Myometrial cell (primary cell): ENCODE results near the gene ATP9B.

DNA sequence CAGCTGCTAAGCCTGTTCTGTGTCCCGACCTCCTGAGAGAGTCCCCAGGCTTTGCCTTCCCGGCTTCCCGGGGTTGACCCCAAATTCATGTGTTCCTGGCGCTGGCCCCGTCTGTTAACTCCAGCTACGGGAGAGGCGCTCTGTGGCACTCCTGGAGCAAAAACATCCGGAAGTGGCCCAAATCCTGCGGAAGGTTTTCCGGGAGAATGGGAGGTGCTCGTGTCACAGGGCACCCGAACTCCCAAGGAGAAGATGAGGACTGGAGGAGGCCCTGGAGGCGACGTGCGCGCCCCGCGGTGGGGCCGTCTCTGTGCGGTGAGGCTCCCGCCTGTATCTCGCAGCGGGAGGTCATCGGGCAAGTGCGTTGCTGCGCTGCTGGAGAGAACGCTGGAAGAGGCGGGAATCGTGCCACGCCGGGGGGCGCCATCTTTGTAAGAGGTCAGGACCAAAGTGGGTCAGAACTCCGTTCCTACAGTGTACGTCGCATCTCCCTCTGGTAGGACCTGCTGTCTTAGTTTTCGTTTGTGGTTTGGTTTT lies 21.7 kb upstream of the ATP9B start:
- RAMPAGE, long total RNA: no peak

GRCh38 chr18:79068924-79070030 lies at the start of gene ATP9B:
Gene ATP9B (plus strand): TSS chr18:79069394.
- RAMPAGE, long total RNA: start-site peak on the plus strand at chr18:79069387-79069413, 49 and 46 reads in 2 replicates

DNA sequence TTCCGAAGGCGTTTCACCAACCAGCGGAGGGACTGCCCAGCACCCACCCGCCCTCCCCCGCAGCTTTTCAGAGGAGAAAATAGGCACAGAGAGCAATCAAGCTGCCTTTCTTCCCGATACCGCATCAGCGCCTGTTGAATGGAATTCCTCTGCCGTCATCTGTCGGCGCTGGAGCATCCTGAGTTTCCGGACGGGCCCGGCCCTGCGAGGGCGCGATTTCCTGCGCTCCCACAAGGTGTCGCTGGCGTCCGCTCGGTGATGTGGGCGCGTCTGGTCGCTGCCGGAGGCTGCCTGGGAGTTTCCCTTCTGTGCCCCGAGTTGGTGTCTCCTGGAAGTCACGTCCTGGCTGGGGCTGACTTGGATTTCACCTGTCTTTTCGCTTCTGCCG lies 16.8 kb upstream of the NFATC1 start:
- RAMPAGE, long total RNA: no peak

DNA sequence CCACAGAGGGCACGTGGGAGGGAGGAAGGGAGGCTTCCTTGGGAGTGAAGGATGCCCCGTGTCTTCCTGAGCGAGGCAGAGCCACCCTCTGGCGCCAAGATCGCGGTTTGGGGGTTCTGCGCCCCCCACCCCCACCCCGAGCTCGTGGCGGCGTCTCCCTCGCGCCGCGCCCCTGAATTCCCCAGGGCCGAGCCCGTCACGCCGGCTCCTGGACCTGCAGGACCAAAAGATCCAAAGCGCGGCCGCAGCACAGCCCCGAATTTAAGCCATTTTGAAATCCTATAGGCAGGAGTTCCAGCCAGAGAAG lies 900 bp downstream of the NFATC1 start:
- RAMPAGE, long total RNA: no peak

DNA sequence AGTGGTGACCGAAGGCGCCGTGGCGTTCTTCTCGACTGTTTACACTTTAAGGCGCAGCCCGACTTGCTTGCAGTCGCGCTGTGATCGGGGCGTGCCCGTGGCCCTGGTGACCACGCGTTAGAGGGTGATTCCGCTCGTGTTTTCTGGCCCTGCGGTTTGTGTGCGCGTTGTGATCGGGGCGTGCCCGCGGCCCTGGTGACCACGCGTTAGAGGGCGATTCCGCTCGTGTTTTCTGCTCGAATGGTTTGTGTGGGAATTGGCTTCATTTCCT lies 91.9 kb downstream of the NFATC1 start:
- RAMPAGE, long total RNA: no peak

DNA sequence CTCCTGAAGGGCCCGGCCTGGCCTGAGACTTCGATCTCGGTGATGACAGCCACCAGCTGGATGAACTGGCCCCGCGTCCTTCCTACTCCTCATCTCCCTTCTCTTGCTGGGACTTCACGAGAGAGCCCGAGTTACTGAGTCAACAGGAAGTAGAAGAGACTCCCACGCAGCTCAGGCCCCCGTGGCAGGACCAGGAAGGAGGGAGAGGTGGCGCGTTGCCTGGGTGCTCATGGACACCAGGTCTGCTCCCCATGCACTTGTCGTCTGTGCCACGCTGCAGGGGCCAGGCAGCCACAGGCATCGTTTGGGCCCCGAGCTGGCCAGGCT lies 101.8 kb upstream of the CTDP1 start:
- RAMPAGE, long total RNA: no peak

DNA sequence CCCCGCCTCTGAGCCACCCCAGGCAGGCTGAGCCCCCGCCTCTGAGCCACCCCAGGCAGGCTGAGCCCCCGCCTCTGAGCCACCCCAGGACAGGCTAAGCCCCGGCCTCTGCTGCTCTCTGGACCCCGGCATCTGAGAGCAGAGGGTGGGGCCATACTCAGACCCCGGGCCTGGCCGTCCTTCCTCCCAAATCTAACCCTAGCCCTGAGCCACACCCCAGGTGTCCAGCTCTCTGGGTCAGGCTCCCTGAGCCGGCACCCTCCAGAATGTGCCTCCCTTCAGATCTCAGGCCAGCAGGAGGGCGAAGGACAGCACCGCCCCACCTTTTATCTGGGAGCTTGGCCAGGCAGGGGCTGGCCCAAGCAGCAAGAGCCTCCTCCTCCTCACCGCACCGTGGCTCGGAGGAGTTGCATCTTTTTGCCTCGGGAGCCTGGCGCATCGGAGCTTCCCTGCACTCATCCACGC lies 69.2 kb upstream of the CTDP1 start:
- RAMPAGE, long total RNA: no peak

- RAMPAGE, long total RNA: no peak
Observed at GRCh38 chr18:79679907-79679966, 134 bp downstream of the CTDP1 start.

DNA sequence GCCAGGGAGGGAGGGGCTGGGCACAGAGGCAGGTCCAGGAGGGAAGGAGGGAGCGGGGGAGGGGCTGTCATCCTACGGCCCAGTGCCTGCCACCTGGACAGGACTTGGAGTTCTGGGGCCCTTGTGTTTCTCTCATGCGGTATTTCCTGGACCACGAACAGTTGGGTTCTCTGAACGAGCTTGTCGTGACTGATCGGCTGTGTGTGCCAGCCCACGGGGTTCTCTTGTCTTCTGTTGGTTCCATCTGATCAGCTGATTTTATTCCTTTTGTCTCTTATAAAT lies 46.5 kb upstream of the KCNG2 start:
- RAMPAGE, long total RNA: no peak

DNA sequence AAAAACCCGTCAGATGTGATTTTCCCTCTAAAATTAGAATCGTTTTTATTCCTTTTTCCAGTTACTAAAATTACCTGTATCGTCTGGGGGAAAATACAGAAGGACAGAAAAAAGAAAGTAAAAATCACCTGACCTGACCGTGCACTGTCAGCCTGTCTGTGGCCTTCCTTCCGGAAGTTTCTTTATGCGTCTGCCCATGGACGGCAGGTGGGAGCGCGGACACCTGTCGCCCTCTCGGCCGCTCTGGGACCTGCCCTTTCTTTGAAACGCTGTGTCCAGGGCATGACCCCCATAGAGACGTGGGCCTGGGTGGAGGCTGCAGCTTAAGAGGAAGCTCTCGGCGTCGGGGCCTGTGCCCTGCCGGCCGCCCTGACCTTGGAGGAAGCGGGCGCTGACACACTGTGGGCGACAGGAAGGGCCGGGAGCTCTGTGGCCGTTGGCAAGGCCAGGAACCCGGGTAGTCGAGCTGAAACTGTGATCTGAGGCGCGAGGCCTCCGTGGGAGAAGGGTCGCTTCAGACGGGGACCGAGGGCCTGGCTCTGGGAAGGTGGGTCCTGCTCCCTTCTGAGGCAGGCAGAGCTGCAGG lies 28.1 kb downstream of the KCNG2 start:
- RAMPAGE, long total RNA: no peak

DNA sequence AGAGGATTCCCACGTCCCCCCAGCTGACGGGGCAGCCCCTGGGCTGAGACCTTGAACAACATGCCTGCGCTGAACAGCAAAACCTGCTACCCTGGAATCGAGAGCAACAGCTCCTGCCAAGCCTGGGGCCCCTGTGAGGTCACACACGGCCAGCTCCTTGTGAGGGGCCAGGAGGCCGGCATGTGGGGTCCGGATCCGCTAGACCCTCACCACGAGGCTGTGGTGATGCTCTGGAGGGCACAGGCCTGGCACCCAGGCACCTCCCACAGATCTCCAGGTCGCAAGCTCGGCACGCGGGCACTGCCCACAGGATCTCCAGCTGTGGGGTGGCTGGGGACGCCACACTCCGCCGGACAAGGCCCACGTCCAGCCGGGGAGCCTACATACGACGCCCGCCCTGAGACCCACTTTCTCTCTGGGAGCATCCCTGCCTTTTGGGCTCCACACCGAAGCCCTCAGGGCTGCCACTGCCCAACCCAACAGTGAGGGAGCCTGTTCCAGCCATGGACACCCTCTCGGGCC lies 34.2 kb downstream of the SLC66A2 start:
- RAMPAGE, long total RNA: no peak

GRCh38 chr18:79924536-79925732 lies 26.5 kb downstream of the SLC66A2 start:
- RAMPAGE, long total RNA: no peak

GRCh38 chr18:79934331-79935294 lies 16.8 kb downstream of the SLC66A2 start:
- RAMPAGE, long total RNA: no peak

DNA sequence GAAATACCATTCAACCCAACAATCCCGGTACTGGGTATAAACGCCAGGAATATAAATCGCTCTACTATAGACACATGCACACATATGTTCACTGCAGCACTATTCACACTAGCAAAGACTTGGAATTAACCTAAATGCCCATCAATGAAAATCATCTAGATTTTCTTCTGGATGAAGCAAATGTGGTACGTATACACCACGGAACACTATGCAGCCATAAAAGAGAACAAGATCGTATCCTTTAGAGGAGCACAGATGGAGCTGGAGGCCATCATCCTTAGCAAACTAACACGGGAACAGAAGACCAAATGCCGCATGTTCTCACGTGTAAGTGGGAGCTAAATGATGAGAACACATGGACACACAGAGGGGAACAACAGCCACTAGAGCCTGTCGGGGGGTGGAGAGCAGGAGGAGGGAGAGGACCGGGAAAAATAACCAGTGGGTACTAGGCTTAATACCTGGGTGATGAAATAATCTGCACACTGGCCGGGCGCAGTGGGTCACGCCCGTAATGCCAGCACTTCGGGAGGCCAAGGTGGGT lies 11.5 kb downstream of the SLC66A2 start:
- RAMPAGE, long total RNA: no peak

GRCh38 chr18:79952038-79952486 lies 609 bp upstream of the SLC66A2 start:
- RAMPAGE, long total RNA: no peak

DNA sequence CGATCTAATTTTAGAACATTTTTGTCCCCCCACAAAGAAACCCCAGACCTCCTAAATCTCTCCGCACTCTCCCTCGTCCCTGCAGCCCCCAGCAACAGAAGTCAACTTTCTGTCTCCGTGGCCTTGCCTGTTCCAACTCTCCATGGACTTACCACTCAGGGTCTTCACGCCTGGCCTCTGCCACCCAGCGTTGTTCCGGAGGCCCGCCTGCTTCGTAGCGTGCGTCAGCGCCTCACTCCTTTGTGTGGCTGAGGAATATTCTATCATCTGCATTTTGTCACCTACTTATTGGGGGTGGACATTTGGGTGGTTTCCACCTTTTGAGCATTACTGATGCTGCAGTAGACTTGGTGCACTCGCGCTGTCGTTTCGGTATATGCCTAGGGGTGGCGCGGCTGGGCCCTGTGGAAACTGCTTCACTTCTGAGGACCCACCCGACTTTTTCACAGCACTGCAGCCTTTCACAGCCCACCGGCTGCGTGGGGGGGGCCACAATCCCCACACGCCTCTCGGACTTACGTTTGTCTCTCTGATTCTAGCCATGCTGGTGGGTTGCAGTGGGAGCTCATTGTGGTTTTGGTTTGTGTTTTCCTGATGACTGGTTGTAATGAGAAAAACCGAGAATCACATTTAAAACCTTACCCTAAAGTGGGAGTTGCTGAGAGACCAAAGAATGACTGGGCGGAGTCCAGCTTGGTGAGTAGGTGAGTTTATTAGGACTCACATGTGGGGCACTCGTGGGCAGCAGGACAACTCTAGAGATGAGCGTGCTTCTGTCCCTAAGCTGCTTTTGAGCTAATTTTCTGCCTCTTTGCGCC lies 1.4 kb upstream of the HSBP1L1 start:
- RAMPAGE, long total RNA: no peak

DNA sequence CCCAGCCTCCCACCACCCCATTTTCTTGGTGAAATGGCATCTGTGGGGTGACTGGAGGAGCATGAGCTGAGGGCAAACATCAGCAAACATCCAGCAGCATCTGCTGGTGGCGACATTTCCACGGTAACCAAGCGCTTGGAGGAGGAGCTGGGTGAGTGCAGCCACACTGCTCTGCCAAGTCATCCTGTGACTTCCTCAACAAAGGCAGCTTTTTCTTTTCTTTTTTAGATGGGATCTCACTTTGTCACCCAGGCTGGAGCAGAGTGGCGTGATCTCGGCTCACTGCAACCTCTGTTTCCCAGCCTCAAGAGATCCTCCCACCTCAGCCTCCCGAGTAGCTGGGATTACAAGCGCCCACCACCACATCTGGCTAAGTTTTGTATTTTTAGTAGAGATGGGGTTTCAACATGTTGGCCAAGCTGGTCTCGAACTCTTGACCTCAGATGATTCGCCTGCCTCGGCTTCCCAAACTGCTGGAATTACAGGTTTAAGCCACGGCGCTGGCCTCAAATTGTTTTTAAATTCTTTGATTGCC lies 5.5 kb downstream of the TXNL4A start:
- RAMPAGE, long total RNA: no peak

DNA sequence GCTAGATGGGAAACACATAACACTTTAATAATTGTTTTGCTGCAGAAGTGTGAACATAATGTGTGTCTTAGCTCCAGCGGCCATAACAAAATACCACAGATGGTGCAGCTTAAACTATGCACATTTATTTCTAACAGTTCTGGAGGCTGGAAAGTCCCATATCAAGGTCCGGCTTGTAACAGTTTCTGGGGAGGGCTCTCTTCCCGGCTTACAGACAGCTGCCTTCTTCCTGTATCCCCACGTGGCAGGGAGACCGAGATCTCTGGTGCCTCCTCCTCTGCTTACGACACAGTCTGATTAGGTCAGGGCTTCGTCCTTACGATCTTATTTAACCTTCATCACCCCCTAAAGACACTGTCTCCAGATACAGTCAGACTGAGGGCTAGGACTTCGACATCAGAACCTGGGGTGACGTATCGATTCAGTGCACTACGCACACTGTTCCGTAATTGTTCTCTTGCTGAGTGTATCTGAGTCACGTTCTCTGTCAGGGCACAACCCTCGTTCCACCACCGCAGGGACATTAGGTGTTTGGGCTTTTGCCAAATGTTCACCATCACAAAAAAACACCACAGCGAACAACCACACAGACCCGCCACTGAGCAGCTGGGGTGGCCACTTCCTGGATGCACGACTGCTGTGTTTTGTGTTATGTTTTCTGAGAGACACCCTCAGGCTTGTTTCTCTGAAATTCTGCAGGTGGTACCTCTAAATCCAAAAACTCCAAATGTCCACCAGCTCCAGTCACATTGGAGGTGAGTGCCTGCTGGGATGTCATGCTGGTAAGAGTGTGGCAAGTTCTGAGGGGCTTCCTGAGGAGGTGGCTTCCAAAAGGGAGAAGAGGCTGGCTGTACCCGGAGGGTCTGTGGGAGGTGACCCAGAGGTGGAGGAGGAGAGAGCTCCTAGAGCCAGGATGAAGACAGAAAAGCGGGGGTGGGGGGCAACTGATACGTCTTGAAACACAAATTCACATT lies 66.4 kb downstream of the ADNP2 start:
- RAMPAGE, long total RNA: no peak

DNA sequence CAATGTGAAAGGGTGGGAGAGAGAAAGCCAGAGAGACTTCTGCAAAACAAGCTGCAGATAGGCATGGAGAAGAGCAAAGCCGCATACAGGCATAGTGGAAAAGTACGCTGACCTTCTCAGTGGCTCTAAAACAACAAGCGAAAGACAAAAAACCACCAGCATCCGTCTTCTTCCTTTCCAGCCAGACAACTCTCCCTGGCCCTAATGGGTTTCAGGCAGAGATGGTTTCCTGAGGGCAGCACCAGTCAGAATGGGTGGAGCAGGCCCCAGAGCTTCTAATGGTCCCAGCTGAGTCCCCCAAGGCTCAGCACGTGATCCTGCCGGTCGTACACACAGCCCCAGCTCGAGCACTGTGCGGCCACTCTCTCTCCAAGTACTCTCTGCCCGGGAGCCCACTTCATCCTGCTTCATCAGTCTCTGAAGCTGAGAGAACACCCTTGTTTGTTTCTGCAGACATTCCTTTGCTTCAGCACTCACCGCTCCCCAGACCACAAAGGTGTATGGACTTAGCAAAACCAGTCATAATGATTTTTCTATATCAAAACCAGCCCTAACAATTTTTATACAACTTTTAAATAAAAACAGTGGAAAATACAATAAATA lies 64.0 kb downstream of the PARD6G start:
- RAMPAGE, long total RNA: no peak